GM23338 (cell line): ENCODE data around the genes FAM3A, F8A3 and VAMP7.

GRCh38 chrX:154515585-154516342 is at the start of gene FAM3A:
Gene FAM3A, minus strand, starts transcription at chrX:154516232.
- PRO-cap: bidirectional peak, plus-strand start at chrX:154516536, minus-strand start at chrX:154516182
- RAMPAGE, long total RNA: start-site peak on the minus strand at chrX:154516142-154516267, 41 and 10 reads in 2 replicates

DNA sequence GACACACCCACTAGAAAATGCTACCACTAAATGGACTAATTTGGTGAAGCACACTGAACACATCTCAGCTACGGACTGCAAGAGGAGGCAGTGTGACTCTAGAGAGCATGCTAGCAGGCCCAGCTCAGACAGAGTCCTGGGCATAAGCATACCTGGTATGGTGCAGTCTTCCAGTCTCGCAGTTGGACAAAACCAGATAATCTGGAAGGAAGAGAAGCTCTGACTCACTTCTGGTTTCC is 37.9 kb downstream of the GAB3 start:
- PRO-cap: no peak
- RAMPAGE, long total RNA: no peak

DNA sequence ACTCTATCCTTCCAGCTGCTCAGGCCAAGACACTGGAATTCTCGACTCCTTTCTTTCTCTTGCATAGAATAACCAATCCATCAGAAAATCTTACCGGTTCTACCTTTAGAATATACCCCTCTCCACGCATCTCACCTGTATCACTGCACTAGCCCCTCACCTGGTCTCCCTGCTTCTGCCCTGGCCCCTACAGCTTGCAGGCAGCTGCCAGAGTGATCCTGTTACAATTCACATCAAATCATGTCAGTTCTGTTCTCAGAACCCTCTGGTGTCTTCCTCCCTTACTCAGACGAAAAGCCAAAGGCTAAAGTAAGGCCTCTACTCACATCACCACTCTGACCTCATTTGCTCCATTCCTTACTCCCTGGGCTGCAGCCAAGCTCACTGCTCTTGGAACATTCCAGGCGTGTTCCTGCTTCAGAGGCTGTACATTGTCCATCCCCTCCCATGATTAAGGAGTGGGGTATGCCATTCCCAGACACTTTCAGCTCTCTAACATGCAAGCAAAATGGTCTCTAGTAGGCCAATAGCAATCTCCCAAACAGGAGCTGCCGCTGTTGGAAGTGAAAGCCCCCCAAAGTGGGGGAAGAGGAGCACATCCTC is 15.3 kb downstream of the GAB3 start:
- PRO-cap: no peak
- RAMPAGE, long total RNA: no peak

DNA sequence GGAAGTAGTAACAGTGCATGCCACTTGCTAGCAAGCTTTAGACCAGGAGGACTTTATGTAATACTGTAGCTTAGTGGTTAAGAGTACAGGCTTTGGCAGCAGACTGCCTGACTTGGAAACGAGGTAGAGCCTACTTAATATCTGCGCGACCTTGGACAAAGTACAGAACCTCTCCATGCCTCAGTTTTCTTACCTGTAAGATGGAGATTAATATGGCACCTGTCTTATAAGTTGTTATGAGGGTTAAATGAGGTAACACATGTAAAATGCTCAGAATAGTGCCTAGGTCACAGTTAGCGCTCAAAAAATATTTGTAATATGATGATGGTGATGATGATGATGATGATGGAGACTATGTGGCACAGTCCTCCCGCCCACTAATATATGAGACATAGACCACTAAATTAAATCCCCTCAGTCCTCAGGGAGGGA is 27.3 kb upstream of the VBP1 start:
- PRO-cap: no peak
- RAMPAGE, long total RNA: no peak

GRCh38 chrX:155458484-155458971 is at the start of gene F8A3:
Gene F8A3, minus strand, starts transcription at chrX:155458620.
- PRO-cap: no peak
- RAMPAGE, long total RNA: no peak

- PRO-cap: bidirectional peak, plus-strand start at chrX:155881378, minus-strand start at chrX:155881198
- RAMPAGE, long total RNA: start-site peak on the plus strand at chrX:155881361-155881368, 191 and 39 reads in 2 replicates
Measured at GRCh38 chrX:155880856-155881787, at the start of gene VAMP7. Gene VAMP7, plus strand, starts transcription at chrX:155881345.